ENCODE measurements around a stretch of chr3.

CAGE:
- cytosol, long polyA minus RNA = no peak
- cytosol, long polyA plus RNA = no peak
- long polyA plus RNA = no peak
- nucleus, long polyA minus RNA = no peak
- nucleus, long polyA plus RNA = no peak
Measured at GRCh38 chr3:126293606-126294372, 63.4 kb downstream of the KLF15 start.

CAGE:
- cytosol, long polyA minus RNA = no peak
- cytosol, long polyA plus RNA = no peak
- long polyA plus RNA = no peak
- nucleus, long polyA minus RNA = no peak
- nucleus, long polyA plus RNA = no peak
Measured at GRCh38 chr3:126353125-126353572, 4.1 kb downstream of the KLF15 start.

DNA sequence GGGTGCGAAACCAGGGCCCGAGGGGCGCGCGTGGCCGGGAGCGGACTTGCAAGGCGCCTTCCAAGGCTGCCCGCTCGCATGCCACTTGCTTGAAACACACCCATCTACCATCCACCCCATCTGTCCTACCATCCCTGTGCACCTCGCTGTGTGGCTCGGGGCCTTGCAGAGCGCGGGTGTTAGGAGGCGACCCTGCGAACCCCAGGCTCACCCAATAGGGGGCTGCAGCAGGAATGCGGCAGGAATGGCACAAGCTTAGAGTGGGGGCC lies 273 bp downstream of the CFAP100 start:
CAGE:
- cytosol, long polyA minus RNA = no peak
- cytosol, long polyA plus RNA = no peak
- long polyA plus RNA = no peak
- nucleus, long polyA minus RNA = no peak
- nucleus, long polyA plus RNA = no peak

DNA sequence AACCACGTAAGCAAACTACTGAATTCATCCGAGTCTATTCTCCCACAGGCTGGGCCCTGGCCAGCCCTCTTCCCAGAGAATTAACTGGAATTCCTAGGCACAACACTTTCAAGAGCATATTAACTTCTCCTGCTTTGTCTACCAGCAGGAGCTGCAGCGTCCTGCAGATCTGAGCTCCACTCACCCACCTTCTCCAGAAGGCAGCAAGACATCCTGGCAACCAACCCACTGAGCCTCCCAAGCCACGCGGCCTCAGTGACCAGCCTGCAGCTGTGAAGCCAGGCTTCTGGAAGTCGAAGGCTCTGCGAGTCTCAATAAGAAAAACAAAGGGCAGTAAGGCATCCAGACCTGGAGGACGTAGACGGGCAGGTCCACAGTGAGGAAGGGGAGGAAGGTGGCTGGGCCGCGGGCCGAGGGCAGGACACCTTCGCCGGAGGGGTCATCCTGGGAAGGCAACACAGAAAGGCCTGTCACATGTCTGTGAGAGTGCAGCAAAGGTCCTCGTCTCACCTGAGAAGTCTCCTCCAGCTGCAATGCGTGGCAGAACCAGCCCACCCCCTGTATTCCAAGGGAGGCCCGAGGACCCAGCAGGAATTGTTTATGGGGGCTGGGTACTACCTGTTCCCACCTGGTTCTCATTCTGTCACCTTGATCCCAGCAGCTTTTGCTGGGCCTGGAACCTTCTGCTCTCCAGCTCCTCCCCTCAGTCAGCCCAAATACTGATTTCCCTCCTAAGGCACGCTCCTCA lies 36.2 kb downstream of the ZXDC start:
CAGE:
- cytosol, long polyA minus RNA = no peak
- cytosol, long polyA plus RNA = no peak
- long polyA plus RNA = no peak
- nucleus, long polyA minus RNA = no peak
- nucleus, long polyA plus RNA = no peak

DNA sequence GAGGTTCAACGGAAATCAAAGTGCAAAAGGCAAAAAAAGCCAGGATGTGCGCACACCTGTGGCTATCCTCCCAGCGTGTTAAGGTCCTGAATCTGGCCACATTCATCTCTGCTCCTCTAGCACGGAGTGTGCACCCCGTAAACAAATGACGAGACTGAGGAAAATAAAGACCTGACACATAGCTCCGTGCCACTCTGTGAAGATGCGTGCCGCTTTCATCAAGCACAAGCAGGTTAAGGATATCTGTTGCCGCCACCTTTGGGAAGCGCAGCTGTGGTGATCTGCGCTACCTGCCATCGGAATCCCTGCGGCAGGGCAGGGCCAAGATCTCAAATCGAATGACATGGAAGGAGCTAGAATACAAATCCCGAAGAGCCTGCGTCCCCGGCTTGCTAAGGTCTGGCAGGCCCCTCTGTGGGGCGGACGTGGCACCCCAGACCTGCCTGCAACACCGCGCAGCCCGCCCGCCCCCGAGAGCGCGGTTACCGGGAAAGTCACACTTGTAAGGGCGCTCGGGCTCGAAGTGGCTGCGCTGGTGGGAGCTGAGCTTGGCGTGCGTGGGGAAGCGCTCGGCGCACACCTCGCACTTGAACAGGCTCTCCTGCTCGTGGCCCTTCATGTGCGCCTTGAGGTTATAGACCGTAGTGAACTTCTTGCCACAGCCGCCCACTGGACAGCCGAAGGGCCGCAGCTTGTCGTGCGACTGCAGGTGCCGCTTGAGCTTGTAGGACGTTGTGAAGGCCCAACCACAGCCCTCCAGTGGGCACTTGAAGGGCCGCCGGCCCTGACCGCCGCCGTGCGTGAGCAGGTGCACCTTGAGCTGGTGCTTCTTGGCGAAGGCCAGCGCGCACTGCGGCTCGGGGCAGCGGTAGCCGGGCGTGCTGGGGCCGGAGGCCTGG lies 969 bp downstream of the ZXDC start:
CAGE:
- cytosol, long polyA minus RNA = no peak
- cytosol, long polyA plus RNA = no peak
- long polyA plus RNA = no peak
- nucleus, long polyA minus RNA = no peak
- nucleus, long polyA plus RNA = no peak

GRCh38 chr3:126528809-126529631 lies 5.1 kb downstream of the CHST13 start:
CAGE:
- cytosol, long polyA minus RNA = no peak
- cytosol, long polyA plus RNA = no peak
- long polyA plus RNA = no peak
- nucleus, long polyA minus RNA = no peak
- nucleus, long polyA plus RNA = no peak

DNA sequence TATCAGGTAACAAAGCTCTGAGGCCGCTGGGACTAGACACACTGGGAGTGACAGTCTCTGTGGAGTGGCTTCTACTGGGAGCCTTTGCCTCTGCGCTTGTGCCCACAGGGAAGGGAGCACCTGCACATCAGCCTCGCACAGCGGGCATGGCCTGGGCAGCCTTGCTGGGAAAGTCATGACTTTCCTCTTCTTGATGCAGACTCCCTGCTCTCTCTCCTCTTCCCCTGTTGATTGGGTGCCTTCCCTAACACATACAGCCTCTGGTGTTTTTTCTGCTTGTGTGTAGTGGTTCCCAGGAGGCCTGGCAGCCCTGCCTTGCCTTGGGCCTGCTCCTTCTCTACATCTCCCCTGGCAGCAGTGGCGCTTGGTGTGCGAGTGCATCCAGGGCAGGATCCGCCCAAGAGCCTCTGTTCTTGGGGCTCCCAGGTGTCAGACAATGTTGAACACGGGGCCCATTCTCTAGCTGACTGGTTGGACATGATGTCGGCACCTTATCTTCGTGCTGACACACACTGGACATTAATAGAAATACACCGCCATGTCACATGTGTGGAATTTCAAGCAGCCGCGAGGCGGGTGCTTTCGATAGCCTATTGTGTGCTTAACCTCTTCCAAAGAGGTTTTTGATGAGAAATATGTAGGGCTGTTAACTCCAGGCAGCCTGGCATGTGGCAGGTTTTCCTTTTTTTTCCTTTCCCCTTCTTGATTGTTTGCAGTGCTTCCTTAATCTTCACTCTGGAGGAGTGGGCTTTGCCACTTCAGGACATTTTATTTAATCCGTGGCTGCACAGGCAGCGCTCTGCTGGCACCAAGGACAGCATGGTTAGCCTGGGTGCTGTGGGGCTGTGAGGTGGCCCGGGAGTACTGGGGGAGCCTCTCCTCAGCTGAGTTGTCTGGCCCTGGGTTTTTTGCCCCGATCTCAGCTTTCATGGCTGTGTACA lies 42.4 kb downstream of the CHCHD6 start:
CAGE:
- cytosol, long polyA minus RNA = no peak
- cytosol, long polyA plus RNA = no peak
- long polyA plus RNA = no peak
- nucleus, long polyA minus RNA = no peak
- nucleus, long polyA plus RNA = no peak

CAGE:
- cytosol, long polyA minus RNA = no peak
- cytosol, long polyA plus RNA = no peak
- long polyA plus RNA = no peak
- nucleus, long polyA minus RNA = no peak
- nucleus, long polyA plus RNA = no peak
Measured at GRCh38 chr3:126828283-126828650, 124.2 kb downstream of the CHCHD6 start.

GRCh38 chr3:126911190-126912316 lies 71.4 kb upstream of the PLXNA1 start:
CAGE:
- cytosol, long polyA minus RNA = no peak
- cytosol, long polyA plus RNA = no peak
- long polyA plus RNA = no peak
- nucleus, long polyA minus RNA = no peak
- nucleus, long polyA plus RNA = no peak

GRCh38 chr3:126926795-126927363 lies 56.0 kb upstream of the PLXNA1 start:
CAGE:
- cytosol, long polyA minus RNA = no peak
- cytosol, long polyA plus RNA = no peak
- long polyA plus RNA = no peak
- nucleus, long polyA minus RNA = no peak
- nucleus, long polyA plus RNA = no peak

DNA sequence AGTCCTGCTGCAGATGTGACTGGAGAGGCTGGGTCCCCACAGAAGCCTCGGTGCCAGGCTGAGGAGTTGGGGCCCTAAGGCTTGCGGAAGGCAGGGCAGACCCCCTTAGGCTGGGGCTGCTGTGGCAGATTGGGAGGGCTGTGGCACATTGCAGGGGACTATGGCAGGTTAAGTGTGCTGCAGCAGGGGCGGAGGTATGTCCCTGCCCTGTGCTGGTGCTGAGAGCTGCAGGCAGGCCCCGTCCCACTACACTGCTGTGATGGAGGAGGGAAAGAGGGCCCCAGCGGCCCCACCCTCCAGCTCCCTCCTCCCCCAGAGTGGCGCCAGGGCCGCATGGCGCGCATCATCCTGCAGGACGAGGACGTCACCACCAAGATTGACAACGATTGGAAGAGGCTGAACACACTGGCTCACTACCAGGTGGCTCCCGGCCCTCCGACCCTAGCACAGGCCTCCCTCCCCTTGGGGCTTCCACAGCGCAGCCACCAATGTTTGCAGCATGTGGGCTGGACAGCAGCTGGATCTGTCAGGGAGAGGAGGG lies 45.8 kb downstream of the PLXNA1 start:
CAGE:
- cytosol, long polyA minus RNA = no peak
- cytosol, long polyA plus RNA = no peak
- long polyA plus RNA = no peak
- nucleus, long polyA minus RNA = no peak
- nucleus, long polyA plus RNA = no peak

GRCh38 chr3:127135207-127136201 lies 57.4 kb upstream of the PRR23E start:
CAGE:
- cytosol, long polyA minus RNA = no peak
- cytosol, long polyA plus RNA = no peak
- long polyA plus RNA = no peak
- nucleus, long polyA minus RNA = no peak
- nucleus, long polyA plus RNA = no peak

DNA sequence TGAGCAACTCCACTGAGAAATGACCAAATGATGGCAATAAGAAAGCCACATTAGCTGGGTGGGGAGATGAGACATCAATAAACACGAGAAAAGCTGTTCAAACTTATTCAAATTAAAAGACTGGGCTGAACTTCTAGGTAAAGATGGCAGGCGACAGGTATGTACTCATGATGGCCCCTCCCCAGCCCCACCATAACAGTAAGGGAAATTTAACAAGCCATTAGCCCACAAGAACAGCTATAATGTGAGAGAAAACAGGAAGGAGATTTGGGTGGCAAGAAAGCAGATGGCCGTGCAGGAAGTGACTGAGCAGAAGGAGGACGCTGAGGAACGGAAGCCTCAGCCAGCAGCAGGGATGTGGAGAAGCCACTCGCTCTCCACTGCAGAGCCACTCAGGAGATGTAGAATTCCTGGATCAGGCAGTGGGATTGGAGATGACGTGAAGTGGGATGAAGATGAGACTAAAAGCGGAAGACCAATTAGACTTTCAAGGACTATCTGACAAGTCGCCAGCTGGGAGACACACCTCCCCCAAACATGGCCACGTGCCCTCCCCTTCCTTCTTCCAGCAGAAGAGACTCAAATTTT lies 31.1 kb downstream of the PRR23E start:
CAGE:
- cytosol, long polyA minus RNA = no peak
- cytosol, long polyA plus RNA = no peak
- long polyA plus RNA = no peak
- nucleus, long polyA minus RNA = no peak
- nucleus, long polyA plus RNA = no peak

DNA sequence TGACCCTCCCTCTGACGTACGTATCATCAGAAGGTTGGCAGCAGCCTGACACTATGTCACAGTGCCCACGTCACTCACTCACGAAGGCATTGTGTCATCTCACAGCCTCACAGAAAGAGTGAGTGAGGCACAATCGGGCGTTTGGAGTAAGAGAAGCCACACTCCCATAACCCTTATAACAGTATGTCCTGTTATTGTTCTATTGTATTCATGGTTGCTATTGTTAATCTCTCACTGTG lies 65.0 kb downstream of the TPRA1 start:
CAGE:
- cytosol, long polyA minus RNA = no peak
- cytosol, long polyA plus RNA = no peak
- long polyA plus RNA = no peak
- nucleus, long polyA minus RNA = no peak
- nucleus, long polyA plus RNA = no peak

CAGE:
- cytosol, long polyA minus RNA = no peak
- cytosol, long polyA plus RNA = no peak
- long polyA plus RNA = no peak
- nucleus, long polyA minus RNA = no peak
- nucleus, long polyA plus RNA = no peak
Measured at GRCh38 chr3:127575679-127576230, 14.8 kb downstream of the TPRA1 start.

DNA sequence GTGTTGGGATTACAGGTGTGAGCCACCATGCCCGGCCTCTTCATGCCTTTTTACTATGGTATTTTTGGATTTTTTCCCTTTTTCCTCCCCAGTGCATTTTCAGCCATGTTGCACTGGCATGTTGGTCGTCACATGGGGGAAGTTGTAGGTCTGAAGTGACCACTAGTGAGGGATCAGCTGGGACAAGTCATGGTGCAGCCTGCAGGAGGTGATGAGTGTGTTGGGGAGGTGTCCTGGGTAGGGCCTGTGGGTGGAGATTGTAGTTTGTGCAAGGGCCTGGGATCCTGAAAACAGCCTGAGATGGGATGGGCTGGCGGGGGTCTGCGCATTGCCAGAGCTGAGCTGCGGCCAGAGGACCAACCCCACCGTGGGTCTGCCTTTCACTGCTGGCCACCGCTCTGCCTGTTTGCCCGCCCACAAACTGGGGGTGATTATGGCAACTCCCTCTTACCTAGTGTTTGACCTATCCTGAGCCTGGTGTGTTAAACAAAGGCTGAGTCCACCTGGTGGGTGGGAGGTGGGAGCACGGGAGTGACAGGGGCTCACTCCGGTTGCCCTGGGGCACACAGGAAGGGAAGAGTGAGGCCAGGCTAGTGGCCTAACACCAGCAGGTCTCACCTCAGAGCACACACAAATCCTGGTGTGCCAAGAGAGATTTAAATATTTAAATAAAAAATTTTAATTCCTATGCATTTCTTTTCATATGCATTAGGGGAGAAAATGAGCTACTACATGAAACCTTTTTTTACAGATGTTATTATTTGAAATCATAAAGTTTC lies 9.8 kb downstream of the ABTB1 start:
CAGE:
- cytosol, long polyA minus RNA = no peak
- cytosol, long polyA plus RNA = no peak
- long polyA plus RNA = no peak
- nucleus, long polyA minus RNA = no peak
- nucleus, long polyA plus RNA = no peak

GRCh38 chr3:127701318-127701540 lies 28.5 kb downstream of the ABTB1 start:
CAGE:
- cytosol, long polyA minus RNA = no peak
- cytosol, long polyA plus RNA = no peak
- long polyA plus RNA = no peak
- nucleus, long polyA minus RNA = no peak
- nucleus, long polyA plus RNA = no peak

DNA sequence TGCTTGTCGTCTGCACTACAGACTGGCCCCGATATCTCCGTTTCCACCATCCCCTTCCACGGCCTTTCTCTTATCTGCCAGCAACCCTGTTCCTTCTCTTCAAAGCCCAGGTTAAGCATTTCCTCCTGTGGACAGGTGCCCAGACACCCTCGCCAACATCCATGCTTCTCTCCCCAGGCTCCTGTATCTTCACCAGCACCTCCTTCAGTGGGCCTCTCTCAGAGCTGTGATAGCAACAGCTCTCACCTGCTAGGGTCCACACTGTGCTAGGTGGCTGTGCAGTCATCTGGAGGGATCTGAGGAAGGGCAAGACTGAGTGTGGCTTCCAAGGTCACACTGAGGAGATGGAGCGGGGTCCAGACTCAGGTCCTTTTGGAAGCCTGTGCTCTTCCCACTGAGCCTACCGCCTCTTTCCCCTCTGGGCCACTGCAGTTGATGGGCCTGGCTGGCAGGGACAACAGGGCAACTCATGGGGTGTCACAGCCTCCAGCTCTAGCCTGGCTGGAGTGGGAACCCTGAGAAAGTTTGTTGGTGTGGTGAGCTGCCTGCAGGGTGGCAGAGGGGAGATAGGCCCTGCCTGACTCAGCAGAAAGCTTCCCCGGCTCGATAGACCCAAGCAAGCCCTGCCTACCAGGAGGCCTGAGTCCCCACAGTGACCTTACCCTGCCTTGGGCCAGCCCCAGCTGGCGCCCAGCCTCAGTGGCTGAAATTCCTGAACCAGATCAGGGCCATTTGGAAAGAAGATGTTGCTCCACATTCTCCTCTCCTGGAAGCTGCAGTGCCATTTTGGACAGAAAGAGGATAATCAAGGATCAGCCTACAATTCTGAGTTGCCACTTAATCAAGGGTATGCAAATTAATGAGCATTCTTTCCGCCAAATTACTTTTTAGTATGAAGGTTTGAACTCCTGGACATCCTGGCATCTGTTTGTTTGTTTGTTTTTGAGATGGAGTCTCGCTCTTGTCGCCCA lies 29.3 kb downstream of the ABTB1 start:
CAGE:
- cytosol, long polyA minus RNA = no peak
- cytosol, long polyA plus RNA = no peak
- long polyA plus RNA = no peak
- nucleus, long polyA minus RNA = no peak
- nucleus, long polyA plus RNA = no peak

CAGE:
- cytosol, long polyA minus RNA = no peak
- cytosol, long polyA plus RNA = no peak
- long polyA plus RNA = no peak
- nucleus, long polyA minus RNA = no peak
- nucleus, long polyA plus RNA = no peak
Measured at GRCh38 chr3:127706214-127706824, 33.6 kb downstream of the ABTB1 start.

GRCh38 chr3:127734296-127735524 lies 62.0 kb downstream of the ABTB1 start:
CAGE:
- cytosol, long polyA minus RNA = no peak
- cytosol, long polyA plus RNA = no peak
- long polyA plus RNA = no peak
- nucleus, long polyA minus RNA = no peak
- nucleus, long polyA plus RNA = no peak